Pulmonary artery (tissue), 1 donor: Measurements from ENCODE around the gene LACTBL1.

DNA sequence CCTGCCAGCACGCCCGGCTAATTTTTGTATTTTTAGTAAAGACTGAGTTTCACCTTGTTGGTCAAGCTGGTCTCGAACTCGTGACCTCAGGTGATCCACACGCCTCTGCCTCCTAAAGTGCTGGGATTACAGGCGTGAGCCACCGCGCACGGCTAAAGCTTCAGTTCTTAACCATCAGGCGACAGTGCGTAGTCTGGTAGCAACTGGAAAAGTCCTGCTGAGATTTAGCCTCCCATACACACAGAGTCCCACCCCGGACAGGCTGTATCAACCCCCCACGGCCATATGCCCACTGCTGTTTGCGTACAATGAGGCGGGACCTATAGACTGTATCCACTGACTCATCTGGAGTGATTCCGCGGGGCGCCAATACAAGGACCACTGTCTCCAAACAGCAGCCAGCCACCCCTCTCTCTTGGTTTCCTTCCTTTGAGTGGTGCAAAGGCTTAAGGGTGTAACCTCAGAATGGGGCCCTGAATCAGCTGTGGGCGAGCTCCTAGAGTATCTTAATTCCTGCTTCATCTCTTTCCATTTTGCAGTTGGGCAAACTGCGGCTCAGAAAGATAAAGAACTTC lies 23.4 kb downstream of the CELA3A start:
- PRO-cap, result no peak

GRCh38 chr1:22068465-22069084 lies 16.1 kb downstream of the CDC42 start:
- PRO-cap, result no peak

DNA sequence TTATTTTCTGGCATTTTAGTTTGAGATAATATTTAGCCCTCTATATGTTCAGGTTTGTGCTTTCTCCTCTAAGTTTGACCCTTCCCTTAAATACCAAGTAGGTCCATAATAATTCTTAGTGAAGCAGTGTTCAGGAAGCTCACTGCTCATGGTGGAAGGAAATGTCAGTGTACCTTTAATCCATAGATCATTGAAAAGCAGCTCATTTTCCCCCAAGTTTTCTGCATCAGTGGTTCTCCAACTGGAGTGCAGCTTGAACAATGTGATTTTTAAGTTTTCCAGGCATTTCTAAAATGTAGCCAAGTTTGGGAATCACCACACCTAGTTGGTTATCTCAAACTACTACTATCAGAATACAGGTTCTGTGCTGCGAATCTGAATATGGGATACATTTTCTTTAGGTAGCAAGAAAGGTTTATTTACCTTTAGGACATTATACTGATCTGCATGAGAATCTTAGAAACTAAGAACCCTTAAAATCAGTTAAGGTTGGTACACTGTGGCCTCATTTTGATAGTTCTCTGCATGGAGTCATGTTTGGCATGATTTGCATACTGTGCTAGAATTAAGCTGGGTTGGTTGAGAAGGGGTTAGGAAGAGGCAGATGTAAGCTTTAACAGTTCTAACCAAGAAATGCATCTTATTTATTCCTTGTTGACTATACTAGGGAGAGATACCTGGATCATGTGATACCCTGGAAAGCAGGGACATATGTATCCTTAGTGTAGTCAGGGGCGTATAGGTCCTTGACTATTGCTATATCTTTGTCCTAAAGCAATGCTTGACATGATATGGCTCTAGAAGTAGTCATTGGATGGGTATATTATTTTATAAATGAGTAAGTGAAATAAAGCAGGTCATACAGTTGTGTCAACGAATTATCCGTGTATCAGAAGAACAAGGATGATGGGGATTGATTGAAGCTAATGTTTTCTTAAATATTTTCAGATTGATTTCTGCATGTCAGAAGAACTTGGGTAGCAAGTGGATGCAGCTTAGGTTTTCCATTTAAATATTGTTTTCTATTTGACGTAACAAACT lies 40.9 kb downstream of the CDC42 start:
- PRO-cap, result no peak

DNA sequence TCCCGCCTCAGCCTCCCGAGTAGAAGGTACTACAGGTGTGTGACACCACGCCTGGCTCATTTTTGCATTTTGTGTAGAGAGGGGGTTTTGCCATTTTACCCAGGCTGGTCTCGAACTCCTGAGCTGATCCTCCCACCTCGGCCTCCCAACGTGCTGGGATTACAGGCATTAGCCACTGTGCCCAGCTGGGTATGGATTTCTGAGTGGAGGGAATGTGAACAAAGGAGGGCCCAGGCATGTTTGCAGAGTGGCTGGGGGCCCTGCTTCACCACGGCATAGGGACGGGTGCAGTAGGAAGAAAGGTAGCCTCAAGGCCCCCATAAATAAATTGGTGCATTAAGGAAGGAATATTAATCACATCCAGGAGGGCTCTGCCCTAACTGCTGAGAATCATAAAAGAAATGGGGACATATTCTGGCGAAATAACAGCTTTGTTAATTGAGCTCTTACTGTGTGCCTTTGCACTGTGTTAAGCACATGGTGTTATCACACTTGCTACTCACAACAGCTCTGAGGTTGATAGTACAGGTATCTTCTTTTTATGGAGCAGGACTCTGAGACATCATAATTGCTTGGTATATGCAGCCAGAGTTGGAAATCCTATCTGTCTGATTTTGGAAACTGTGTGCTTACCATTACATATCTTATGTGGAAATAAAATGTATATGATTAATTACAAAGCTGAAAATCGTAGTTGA lies 43.9 kb downstream of the WNT4 start:
- PRO-cap, result no peak

GRCh38 chr1:22375430-22376173 lies 76.0 kb upstream of the ZBTB40 start:
- PRO-cap, result no peak

DNA sequence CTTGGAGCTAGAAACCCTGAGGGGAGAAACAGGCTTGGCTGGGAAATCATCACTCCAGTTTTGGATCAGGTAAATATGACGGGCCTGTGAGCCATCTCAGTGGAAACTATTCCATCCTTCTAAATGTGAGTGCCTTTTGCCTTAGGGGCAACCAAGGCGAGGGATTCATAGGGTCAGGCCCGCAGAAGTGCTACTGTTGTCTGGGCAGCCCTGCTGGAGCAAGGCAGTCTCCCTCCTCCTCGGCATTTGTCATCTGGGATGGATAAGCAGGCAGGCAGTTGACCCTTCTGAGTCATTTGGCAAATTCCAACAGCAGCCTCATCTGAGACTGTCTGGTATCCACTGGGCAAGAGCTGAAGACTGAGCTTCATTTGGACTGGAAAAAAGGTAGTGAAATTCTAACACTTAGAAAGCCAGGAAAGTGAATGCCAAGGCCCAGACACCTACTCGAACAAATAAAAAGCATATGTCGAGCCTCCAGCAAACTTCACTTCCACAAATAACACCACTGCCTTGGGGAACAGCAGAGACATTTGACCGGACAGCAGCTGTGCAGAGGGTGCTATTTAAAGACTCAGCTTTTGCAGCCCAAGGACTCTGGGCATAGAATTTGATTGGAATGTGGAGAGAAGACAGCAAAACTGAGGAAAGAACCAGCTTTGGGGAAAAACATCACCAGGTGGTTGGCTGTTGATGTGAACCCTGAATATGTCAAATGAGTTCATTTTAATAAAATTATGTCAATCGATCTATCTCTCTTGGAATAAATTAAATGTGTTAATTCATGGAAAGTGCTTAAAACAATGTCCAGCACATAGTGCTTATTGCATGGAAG lies 3.9 kb upstream of the ZBTB40 start:
- PRO-cap, result no peak

- PRO-cap, result unidirectional peak, plus-strand start at chr1:22510104; unidirectional peak, plus-strand start at chr1:22510334
These were observed 53.4 kb upstream of the EPHA8 start for GRCh38 chr1:22509861-22510398.

DNA sequence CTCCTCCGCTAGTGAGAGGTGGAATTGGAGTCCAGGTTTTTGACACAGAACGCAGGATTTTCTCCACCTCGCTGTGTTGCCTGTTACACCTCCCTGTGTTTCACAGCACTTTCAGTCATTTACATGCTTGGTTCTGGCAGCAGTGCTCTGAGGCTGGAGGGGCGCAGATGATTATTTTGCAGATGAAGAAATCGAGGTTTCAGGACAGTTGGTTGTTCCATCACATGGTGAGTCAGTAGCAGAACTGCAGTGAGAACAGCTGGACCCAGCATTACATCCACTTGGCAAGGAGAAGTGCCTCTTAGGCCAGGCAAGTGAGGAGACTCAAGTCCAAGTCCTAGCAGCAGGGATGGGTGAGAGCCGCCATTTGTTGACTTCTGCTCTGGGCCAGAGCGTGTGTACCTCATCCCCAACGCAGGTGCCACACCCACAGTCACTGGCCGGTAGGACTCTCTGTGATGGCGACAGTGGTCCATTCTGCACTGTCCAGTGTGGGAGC lies 26.8 kb upstream of the EPHA8 start:
- PRO-cap, result no peak

DNA sequence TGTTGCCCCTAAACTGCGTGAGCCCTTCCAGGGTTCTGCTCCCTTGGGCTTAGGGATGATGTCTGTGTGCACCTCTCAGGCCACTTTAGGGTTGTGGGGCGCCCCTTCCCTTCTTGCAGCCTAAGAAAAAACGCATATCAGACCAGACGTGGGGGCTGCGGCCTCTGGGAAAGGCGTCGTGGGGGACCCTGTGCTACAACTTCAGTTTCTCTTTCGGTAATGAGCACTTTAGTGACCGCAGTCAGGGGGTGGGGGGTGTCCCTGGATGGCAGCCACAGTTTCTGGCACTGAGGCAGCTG lies 1.6 kb downstream of the EPHB2 start:
- PRO-cap, result no peak

GRCh38 chr1:22972625-22973268 lies at the start of gene LACTBL1:
Gene LACTBL1 (minus strand): TSS chr1:22972866.
- PRO-cap, result no peak

DNA sequence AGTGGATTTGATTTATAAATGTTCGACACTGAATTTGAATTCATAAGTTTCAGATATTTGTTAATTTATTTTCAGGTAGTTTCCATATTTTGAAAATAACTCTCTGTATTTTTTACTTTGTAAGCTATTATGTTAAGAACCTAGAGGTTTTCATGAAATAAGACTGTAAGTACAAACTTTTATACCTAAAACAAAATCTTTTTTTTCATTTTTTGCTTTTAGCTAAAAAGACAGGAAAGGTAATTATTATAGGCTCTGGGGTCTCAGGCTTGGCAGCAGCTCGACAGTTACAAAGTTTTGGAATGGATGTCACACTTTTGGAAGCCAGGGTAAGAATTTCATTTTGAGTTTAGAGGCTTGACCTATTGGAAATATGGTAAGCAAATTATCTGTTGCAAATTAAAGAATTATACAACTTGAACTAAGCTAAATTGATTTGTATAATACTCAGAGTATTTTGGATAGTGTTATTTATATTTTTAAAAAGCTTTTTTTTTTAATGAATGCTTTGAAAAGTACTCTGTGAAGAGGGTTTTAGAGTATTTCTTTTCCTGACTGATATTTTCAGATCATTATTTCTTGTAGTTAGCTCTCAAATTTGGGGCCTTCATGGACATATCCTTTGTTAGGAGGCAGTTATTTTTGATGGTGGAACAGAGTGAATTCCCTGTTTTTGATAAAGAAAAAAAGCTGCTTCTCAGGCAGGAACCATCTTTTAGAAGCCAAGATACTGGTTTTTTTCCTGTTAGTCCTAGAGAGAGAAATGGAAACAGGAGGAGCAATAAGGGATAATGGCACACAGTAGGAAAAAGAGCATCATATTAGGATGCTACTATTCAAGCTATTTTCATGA lies 36.7 kb downstream of the KDM1A start:
- PRO-cap, result no peak

DNA sequence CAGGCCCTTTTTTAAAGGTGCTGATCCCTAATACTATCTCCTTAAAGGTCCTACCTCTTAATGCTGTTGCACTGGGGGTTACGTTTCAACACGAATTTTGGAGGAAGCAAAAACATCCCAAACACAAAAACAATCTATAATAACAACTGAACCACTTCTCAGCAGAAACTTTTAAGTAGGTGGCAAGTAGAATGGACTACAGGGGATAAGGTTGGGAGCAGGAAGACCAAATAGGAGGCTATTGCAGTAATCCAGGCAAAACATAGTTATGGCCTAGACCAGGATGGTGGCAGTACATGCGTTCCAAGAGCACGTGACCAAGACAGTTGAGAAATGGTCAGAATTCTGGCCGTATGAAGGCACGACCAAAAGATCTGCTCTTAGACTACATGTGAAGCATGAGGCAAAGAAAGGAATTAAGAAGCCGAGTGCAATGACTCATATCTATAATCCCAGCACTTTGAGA lies 77.9 kb downstream of the KDM1A start:
- PRO-cap, result no peak

DNA sequence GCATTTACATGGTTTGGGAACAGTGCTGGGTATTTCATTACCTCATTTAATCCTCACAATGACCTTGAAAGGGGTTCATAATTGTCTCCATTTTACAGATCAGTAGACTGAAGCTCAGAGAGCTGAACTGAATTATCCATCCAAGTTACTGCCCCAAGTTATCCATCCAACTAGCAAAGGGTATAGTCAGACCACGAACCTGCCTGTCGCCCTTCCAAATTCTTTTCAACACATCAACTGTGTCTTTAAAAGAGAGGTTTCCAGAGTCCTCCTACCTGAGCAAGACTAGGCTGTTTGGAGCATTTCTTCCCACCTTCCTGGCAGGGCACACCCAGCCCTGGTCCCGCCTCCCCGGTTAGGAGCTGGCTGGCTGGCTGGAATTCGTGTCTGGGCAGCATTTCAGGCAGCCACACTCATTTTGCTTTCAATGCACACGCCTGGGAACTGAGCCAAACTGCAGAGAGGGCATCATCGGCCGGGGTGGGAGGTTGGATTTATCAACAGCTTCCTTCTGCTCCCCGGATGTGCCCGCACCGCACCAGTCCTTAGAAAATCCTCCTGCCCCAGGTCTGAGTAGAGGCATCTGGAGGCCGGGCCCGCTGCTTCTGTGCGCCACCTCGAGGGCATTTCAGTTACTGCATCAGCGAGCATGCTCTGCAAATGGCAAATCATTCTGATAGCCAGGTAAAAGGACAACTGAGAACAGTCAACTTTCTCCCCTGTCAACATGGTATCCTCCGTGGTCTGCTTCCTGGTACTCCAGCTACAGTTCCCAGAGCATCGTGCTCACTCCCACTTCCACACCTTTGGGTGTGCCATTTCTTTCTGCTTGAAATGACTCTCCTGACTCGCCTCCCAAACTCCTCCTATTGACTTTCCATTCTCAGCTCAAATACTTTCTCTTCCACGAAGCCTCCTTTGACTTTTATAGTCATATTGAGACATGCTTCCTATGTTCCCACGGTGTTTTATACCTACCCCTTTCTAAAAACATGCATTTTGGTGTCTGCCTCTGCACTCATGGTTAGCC lies 20.7 kb downstream of the TCEA3 start:
- PRO-cap, result no peak

DNA sequence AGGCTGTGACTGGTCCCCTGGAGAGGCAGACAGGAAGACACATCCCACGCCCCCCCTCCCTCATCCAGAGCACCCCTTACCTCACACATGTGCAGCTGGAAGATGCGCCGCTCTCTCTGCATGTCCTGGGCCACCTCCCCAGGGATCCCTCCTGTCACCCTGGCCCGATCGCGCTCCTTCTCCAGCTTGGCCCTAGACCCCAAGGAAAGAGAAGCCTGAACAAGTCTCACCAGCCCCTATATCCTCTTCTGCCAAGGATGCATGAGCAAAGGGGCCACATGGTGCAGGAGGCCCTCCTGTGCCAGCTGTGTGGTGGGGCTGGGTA lies 17.8 kb upstream of the TCEA3 start:
- PRO-cap, result no peak

- PRO-cap, result no peak
These were observed 4.9 kb downstream of the E2F2 start for GRCh38 chr1:23525781-23526811.

DNA sequence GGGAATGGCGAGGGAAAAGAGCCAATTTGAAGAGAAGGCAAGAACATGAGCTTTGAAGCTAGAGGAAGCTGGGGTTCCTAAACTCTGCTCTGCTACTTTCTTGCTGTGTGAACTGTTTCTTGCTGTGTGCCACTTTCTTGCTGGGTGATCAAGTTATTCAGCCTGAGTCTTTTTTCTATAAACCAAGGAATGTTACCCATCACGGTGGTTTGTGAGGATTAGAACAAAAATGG lies 3.7 kb downstream of the ID3 start:
- PRO-cap, result no peak

DNA sequence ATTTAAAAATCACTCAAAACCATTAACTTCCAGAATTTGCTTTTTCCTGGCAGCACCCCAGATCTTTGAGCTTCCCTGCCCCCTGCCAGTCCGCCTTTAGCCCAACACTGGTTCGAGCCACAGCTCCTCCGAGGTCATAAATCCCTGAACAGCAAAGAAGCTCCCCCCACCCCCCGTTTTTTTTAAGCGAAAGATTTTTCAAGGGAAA lies 334 bp upstream of the ID3 start:
- PRO-cap, result no peak

- PRO-cap, result no peak
These were observed 1.3 kb upstream of the ID3 start for GRCh38 chr1:23560424-23561082.

DNA sequence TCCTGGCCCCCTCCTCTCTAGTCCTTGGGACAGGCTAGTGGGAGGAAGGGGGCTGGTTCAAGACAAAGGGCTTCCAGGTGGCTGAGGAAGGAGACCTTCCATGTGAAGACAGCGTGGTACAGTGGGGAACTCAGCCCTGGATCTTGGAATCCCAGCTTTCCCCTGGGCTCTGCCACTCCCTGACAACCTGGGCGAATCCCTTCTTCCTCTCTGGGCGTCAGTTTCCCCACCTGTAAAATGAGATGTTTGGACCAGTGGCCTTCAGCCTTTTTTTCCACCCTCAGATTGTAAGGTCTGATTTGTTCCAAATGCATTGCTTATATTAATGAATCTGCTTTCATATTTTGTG lies 9.9 kb upstream of the ID3 start:
- PRO-cap, result no peak

- PRO-cap, result no peak
These were observed 26.3 kb upstream of the ID3 start for GRCh38 chr1:23585487-23586171.